ENCODE data around the gene RMDN2.

GRCh38 chr2:36548063-36548893, 49.7 kb downstream of the FEZ2 start:
- PRO-cap: no peak
- RAMPAGE, long total RNA, 4 experiments: start-site peak on the plus strand in 1 of 4 experiments, at chr2:36548547-36548587 at its widest, 86 reads per replicate

DNA sequence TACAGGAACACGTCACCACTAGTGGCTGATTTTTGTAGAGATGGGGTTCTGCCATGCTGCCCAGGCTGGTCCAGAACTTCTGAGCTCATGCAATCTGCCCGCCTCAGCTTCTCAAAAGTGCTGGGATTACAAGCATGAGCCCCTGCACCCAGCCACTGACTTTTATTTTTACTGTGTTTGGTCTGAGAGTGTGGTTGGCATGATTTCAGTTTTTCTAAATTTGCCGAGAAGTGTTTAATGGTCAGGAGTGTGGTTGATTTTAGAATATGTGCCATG, 100.2 kb downstream of the STRN start:
- PRO-cap: no peak
- RAMPAGE, long total RNA, 4 experiments: no peak in any of the 4 experiments

DNA sequence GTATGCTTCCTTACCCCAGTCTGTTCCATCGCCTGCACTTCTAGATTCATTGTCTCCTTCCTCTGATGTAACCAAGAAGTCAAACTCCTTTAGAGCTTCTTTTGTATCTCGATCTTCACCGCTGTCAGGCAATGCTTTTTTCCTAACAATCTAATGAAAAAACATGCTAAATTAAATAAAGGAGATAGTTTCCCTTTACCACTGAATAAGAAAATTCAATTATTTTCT, 72.5 kb downstream of the STRN start:
- PRO-cap: no peak
- RAMPAGE, long total RNA, 4 experiments: start-site peak on the minus strand in 1 of 4 experiments, centred at position 76 of the sequence, 27 reads per replicate

DNA sequence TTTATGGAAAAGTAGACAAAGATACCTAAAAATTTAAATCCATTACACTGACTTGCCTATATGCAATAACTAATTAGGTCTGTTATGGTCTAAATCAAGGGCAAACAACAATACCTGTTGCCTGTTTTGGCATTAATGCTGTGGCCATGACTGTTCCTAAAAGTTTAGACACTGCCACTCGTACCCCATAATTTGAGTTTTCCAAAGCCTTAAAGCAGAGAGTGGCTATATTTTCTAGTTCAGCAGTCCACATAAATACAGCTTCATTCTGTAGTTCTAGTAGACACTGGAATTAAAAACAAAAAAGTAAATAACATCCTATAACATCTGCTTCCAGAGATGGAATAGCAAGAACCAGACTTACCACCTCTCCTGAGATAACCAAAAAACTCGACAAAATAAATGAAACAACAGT, 12.2 kb downstream of the HEATR5B start:
- PRO-cap: no peak
- RAMPAGE, long total RNA, 4 experiments: no peak in any of the 4 experiments

GRCh38 chr2:37141334-37141776, 15.4 kb downstream of the EIF2AK2 start:
- PRO-cap: no peak
- RAMPAGE, long total RNA, 4 experiments: start-site peak on the minus strand in 3 of 4 experiments, at chr2:37141348-37141841 at its widest, 15 to 41 reads per replicate

DNA sequence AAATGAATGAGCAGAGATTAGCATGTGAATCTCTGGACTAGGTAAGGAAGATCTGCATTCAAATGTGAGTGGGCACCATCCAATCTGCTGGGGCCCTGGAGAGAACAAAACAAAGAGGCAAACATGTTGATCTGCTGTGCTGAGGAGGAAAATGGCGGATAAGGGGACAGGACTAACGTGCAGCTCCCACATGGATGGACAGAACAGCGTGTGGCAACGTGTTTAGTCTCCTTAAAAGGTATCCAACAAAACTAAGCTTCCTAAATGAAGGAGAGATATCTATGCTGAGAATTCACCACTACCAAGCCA, 9.7 kb downstream of the CEBPZOS start:
- PRO-cap: no peak
- RAMPAGE, long total RNA, 4 experiments: no peak in any of the 4 experiments

- PRO-cap: no peak
- RAMPAGE, long total RNA, 4 experiments: no peak in any of the 4 experiments
Measured at GRCh38 chr2:37243290-37244193, 12.1 kb downstream of the NDUFAF7 start.

DNA sequence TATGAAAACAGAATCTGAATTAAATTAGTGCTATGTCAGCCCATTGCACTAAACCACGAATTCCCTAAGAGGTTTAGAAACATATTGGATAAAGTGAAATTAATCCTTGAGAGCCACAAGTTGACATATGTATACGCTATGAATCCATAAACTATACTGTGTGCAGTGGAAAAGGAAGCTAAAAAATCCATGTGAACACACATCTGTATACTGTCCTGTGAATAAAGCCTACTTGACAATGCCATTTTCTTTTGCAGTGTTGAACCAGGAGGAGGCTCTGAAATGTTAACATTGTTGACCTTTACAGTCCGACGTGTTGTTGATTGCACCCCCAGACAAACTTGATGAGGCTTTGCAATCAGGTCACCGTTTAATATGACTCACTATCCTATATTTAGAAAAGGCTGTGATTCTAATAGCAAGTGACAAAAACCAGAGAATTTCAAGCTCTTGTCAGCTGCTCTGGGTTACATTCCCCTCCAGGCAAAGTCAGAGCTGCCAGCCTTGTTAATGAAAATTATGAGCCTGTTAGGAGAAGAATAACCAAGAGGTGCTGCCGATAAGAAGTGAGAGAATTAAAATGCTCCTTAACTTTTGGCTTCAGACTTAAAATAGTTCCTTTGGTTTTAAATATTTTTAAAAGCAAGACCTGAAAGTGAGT, 161.9 kb downstream of the QPCT start:
- PRO-cap: no peak
- RAMPAGE, long total RNA, 4 experiments: no peak in any of the 4 experiments

DNA sequence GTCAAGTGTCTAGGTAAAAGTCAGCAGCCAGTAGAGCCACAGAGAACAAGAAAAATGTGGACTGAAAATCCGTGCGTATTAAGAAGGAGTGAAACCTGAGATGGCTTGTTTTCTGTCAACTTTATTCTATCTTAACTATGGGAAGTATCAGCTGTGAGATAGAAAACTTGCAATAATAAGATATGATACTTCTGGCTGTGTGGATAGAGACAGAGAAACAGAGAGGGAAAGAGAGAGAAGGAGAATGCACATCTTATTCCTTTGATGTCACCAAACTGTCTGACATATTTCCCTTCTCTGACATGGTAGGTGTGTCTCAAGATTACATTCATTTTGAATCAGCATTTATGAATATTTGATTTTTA, 69.5 kb downstream of the CDC42EP3 start:
- PRO-cap: no peak
- RAMPAGE, long total RNA, 4 experiments: no peak in any of the 4 experiments

DNA sequence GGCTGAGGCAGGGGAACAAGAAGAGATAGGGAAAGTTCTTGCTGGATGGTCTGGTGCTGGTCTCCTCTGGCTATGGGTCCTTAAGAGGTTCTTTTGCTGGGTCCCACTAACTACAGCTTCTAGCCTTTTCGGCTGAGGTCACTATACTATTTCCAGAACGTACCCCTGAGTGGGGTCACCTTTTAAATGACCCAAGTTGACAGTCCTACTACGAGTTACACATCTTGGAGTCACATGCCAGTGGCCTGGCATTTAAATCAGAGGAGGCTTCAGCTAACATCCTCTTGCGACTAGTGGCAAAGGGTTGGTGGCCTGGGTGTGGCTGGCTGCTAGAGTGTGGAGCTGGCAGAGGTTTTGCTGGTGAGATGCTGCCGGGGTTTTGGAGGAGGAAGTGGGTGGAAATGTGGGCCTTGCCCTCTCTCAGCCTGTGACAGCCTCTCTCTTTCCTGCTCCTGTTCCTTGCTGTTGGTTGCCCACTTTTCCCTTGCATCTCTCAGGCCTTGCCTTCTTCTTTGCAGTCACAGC, 55.7 kb downstream of the CDC42EP3 start:
- PRO-cap: no peak
- RAMPAGE, long total RNA, 4 experiments: no peak in any of the 4 experiments

DNA sequence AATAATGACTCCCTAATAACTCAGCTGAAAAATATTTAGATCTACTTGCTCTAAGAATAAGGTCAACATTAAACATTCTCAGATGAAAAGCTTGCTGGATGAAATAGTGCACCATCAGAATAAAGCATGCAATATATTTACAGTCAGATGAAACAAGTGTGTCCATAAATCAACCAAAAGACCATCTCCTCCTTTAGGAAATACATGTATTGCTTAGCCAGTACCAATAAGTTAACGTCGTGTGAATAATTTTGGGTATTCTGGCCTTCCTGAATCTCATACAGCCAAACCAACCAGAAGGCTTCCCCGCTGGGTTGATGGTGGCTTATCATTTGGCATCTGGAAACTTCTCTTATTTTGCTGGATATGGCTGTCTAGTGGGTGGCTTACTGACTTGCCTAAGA, 29.4 kb downstream of the CDC42EP3 start:
- PRO-cap: no peak
- RAMPAGE, long total RNA, 4 experiments: no peak in any of the 4 experiments

DNA sequence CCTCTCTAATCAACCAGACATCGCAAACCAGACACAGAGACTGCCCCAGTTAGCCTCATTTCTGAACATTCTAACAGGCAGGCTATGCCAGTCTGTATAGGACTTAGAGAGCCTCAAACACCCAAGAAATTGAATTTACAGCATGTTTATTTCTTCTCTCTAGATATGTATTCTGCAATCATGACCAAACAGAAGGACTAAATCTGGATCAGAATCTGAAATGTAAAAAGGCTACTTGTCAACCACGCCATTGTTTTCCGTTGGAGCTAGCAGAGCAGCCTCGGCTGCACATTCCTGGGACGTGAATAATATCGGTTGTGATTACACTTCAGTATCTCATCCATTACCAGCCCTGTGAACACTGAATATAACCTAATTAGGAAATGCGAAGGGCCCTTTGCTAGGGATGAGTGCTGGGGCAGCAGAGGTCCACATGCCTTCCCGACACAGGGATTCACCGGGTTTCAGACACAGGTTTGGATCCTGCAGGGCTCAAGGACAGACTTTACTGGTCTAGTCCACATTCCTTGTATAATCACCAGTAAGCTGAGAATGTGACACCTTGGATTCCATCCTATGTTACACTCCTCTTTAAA, 17.6 kb upstream of the CDC42EP3 start:
- PRO-cap: bidirectional peak, plus-strand start at position 469 of the sequence, minus-strand start at position 307 of the sequence
- RAMPAGE, long total RNA, 4 experiments: no peak in any of the 4 experiments

GRCh38 chr2:37852025-37852400, 73.1 kb upstream of the RMDN2 start:
- PRO-cap: no peak
- RAMPAGE, long total RNA, 4 experiments: no peak in any of the 4 experiments

GRCh38 chr2:37919530-37920275, 5.4 kb upstream of the RMDN2 start:
- PRO-cap: no peak
- RAMPAGE, long total RNA, 4 experiments: no peak in any of the 4 experiments

GRCh38 chr2:37924827-37926001, at the start of gene RMDN2:
Gene RMDN2, plus strand, starts transcription at chr2:37925287.
- PRO-cap: bidirectional peak, plus-strand start at chr2:37925527, minus-strand start at chr2:37925417
- RAMPAGE, long total RNA, 4 experiments: start-site peak on the plus strand in 3 of 4 experiments, at chr2:37925284-37925361 at its widest, 25 to 265 reads per replicate

DNA sequence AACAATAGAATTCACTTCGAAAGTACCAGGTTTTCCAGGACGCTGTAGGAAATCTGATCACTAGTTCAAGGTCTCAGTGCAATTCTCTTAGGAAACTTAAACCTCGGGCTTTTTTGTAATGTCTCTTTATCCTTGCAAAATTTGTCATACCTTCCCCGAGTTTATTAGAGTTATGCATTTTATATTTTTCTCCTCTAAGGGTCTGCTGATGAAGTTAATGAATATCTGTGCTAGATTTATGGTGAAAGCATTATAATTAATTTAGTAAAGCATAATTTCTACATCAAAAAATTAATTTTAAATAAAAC, 869 bp downstream of the RMDN2 start:
- PRO-cap: no peak
- RAMPAGE, long total RNA, 4 experiments: no peak in any of the 4 experiments

DNA sequence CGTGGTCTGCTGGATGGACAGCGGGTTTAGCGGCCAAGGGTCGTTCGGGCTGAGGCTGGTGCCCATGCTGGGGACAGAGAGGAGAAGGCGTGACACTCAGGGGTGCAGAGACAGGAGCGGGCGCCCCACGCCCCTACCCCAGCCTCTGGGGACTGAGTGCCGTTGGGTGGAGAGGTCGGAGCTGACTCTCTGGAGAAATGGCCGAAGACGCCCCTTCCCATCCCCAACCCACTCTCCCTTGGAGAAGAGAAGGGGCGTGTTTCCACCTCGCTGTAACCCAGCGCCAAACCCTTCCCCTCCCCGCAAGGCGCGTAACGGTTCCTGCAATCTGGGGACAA, 659 bp downstream of the CYP1B1 start:
- PRO-cap: no peak
- RAMPAGE, long total RNA, 4 experiments: no peak in any of the 4 experiments

DNA sequence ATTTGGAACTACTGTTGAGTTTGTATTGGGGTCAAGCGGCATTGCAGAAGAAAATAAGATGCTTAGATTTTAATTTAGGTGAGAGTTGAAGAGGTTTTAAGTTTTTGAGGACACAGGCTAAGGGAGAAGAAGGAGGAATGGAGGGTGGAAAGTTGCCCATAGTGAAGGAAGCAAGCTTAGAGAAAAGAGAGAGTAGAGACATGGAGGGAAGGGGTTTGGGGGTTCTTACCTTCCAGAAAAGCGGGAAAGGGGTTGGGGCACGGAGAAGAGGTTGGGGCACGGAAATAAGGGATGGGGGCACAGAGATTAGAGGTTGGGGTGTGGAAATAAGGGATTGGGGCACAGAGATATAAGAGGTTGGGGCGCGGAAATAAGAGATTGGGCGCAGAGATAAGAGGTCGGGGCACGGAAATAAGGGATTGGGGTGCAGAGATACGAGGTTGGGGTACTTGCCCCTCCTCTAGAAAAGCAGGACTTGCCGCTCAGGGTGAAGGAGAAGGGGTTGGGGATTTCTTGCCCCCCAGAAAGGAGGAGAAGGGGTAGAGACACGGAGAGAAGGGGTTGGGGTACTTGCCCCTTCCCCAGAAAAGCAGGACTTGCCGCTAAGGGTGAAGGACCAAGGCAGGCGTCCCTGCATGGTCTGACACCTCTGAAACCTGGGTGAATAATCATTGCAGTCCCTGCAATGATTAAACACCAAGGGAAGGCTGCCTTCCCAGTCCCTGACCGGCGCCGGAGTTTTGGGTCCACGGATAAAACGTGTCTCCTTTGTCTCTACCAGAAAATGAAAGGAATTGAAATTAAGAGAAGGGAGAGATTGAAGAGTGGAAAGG, 9.3 kb upstream of the CYP1B1 start:
- PRO-cap: no peak
- RAMPAGE, long total RNA, 4 experiments: no peak in any of the 4 experiments

DNA sequence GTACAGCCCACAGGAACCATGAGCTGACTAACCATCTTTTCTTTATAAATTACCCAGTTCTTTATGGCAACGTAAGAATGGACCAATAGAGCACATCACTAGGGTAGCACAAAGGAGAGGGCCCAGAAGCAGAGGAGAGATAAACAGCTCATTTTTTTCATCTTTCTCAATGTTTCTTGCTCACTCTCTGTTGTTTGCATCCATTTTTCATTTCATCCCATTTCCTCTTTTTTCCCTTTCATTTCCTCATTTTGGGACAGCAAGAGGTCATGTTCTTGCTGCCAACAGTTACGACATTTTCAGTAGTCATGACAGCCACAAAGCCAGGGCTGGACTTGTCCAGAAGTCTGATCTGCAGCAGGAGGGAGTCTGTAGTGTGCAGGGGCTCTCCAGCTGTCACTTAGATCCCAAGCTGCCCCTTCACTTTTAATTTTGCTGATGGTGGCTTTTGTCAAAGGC, 52.7 kb upstream of the CYP1B1 start:
- PRO-cap: no peak
- RAMPAGE, long total RNA, 4 experiments: no peak in any of the 4 experiments

DNA sequence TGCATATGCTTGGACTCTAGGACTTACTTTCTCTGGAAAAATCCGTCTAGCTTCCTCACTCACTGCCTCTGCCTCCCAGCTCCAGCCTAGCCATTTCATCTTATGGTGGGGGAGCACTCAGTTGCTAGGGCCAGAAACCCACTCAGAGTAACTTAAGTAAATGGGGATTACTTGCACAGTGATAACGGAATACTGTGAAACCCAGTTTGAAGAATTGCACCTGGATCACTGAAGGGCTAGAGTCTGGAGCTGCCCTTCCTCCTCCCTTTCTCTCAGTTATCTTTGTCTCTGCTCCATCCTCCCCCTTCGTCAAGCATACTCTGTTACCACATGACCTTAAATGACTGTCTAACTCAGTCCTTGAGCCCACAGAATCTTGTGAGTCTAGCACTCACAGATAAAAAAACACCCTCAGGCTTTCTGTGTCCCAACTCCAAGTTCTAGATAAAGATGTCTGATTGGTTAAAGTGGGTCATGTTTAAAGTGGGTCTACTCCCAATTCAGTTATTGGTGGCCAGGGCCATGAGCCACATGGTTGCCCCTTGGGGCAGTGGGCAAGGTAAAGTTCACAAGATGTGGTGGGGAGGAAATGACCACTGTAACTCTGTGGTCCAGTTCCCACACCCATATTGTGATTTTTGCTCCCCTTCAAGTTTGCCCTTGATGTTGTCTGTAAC, 53.5 kb upstream of the CYP1B1 start:
- PRO-cap: no peak
- RAMPAGE, long total RNA, 4 experiments: no peak in any of the 4 experiments